ENCODE results near the gene STRBP.

GRCh38 chr9:123036692-123037415, 3.4 kb downstream of the GPR21 start:
- PRO-cap: no peak
CAGE:
- cytosol, long polyA minus RNA: no peak
- cytosol, long polyA plus RNA: no peak
- long polyA plus RNA: no peak
- nucleus, long polyA minus RNA: no peak
- nucleus, long polyA plus RNA: no peak

GRCh38 chr9:123267853-123269158, at the start of gene STRBP:
STRBP (minus strand) TSS chr9:123268586.
- PRO-cap: unidirectional peak, minus-strand start at chr9:123268331; unidirectional peak, minus-strand start at chr9:123268586
CAGE:
- cytosol, long polyA minus RNA: no peak
- cytosol, long polyA plus RNA: no peak
- long polyA plus RNA: no peak
- nucleus, long polyA minus RNA: no peak
- nucleus, long polyA plus RNA: no peak

DNA sequence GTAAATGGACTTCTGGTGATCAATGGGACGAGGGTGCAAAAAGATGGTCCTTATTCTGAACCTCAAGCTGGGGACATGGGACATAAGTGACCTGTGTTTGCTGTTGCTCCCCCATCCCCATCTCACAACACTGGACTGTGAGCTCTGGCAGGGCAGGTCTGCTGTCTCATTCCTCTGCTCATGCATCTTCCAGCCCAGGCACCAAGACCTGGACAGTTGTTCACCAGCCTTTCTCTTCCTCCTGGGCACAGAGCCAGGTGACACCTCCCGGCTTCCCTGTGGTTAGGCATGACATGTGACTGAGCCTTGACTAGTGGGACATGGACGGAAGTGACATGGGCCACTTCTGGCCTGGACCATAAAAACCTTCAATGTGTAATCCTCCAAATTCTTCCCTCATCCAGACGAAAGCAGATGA, 26.8 kb upstream of the CRB2 start:
- PRO-cap: no peak
CAGE:
- cytosol, long polyA minus RNA: no peak
- cytosol, long polyA plus RNA: no peak
- long polyA plus RNA: no peak
- nucleus, long polyA minus RNA: no peak
- nucleus, long polyA plus RNA: no peak

DNA sequence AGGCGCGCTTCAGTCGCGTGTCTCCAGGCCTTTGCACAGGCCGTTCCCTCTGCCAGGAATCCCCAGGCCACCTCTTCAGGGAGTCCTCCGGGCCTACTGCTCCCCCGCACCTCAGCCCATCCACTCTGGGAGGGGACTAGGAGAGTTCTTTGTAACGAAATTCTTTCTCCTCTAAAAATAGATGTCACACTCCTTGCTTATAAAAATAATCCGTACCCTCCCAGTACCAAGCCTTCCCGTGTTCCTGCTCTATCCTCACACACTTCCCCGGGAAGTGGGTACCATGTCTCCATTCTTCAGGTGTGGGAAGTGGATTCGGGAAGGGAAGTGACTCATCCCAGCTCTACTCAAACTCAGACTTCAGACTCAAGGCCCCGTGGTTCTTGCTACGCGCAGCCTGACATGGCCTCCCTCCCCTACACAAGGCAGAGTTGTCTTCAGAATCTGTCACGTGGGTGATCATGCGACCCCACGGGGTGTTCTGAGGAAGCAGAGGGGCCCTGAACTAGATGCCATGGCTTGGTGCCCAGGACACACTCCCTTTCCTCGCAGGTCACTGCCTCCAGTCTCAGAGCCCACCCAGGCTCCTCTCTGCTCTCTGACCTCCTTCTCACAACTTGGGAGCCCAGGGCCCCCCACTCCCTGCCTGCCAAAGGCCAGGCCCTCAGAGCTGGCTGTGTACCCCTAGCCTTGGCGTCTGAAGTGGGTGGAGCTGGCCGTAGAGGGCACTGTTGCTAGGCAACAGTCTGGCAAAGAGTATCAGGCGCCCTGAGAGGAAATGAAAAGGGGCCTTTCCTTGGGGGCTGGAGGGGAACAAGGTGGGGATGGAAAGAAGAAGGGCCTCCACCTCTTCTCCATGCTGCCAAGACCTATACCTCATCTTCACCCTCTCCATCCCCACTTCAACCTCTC, 15.8 kb upstream of the CRB2 start:
- PRO-cap: no peak
CAGE:
- cytosol, long polyA minus RNA: no peak
- cytosol, long polyA plus RNA: no peak
- long polyA plus RNA: no peak
- nucleus, long polyA minus RNA: no peak
- nucleus, long polyA plus RNA: no peak

DNA sequence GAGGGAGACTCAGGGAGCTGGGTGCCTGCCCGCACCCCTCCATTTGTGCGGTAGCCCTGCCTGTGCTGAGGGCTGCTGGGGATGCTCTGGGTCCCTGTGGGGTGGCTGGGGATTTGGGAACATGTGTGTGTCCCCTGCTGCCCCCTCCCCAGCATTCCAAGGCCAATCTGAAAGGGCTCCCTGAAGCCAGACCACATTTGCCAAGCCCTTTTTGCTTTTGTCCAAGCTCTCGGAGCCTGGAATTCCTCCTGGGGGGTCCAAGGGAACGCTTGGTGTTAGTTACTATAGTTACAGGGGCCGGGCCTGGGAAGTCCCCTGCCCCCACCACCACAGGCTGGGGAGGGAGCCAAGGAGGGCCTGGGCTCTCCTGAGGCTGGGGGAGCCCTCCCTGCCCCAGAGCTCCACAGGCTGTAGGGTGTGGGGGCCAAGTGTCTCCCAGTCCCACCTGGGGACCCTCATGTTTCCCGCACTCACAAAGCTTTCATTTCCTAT, 1.0 kb downstream of the CRB2 start:
- PRO-cap: no peak
CAGE:
- cytosol, long polyA minus RNA: no peak
- cytosol, long polyA plus RNA: no peak
- long polyA plus RNA: no peak
- nucleus, long polyA minus RNA: no peak
- nucleus, long polyA plus RNA: no peak

GRCh38 chr9:123373888-123374482, 18.0 kb downstream of the CRB2 start:
- PRO-cap: no peak
CAGE:
- cytosol, long polyA minus RNA: no peak
- cytosol, long polyA plus RNA: no peak
- long polyA plus RNA: no peak
- nucleus, long polyA minus RNA: no peak
- nucleus, long polyA plus RNA: no peak

DNA sequence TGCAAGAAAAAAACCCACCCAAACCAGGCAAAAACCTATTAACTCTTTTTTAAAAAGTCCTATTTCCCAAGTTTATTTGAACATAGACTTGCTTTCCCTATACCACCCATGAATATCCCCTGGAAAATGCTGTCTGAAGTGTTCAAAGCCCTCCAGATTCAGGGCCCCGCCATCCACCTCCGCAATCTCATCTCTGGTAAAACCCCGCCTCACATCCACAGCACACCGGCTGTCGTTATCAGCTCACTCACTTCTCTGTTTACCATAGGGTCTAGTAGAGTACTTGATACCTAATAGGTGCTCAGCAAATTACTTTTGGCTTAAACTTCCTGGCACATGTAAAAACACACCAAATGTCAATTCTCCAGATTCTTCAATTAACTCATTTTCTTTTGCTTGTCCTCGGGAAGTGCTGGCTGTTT, 58.6 kb downstream of the CRB2 start:
- PRO-cap: no peak
CAGE:
- cytosol, long polyA minus RNA: no peak
- cytosol, long polyA plus RNA: no peak
- long polyA plus RNA: no peak
- nucleus, long polyA minus RNA: no peak
- nucleus, long polyA plus RNA: no peak

DNA sequence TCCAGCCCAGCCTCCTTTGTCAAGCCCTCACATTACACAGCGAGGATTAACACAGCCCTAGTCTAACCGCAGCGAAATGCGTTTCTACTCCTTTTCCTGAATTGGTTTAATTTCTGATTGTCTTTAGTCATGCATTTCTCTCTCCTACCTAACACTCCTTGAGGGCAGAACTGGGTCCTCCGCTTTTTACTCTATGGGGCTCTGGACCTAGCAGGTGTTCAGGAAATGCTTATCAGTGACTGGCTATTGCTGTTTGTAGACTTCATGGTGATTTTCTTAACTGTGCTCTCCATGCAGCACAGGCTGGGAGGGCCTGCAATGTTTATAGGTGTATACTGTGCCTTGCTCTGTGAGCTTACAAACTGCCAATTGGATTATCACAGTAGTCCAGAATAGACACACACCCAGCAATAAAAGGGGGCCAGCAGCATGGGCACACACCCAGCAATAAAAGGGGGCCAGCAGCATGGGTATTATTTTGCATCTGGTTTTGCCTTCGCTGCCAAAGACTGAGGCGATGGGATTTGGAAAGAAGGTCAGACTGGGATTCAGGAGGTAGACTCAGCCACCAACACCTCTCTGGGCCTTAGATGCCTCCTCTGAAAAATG, 99.9 kb downstream of the CRB2 start:
- PRO-cap: no peak
CAGE:
- cytosol, long polyA minus RNA: no peak
- cytosol, long polyA plus RNA: no peak
- long polyA plus RNA: no peak
- nucleus, long polyA minus RNA: no peak
- nucleus, long polyA plus RNA: no peak

GRCh38 chr9:123543675-123544125, 187.7 kb downstream of the CRB2 start:
- PRO-cap: no peak
CAGE:
- cytosol, long polyA minus RNA: no peak
- cytosol, long polyA plus RNA: no peak
- long polyA plus RNA: no peak
- nucleus, long polyA minus RNA: no peak
- nucleus, long polyA plus RNA: no peak

GRCh38 chr9:123928904-123929671, 838 bp downstream of the DENND1A start:
- PRO-cap: unidirectional peak, plus-strand start at chr9:123928998
CAGE:
- cytosol, long polyA minus RNA: no peak
- cytosol, long polyA plus RNA: no peak
- long polyA plus RNA: no peak
- nucleus, long polyA minus RNA: no peak
- nucleus, long polyA plus RNA: no peak

GRCh38 chr9:124260710-124261836, 3.3 kb downstream of the NEK6 start:
- PRO-cap: bidirectional peak, plus-strand start at chr9:124261468, minus-strand start at chr9:124261226
CAGE:
- cytosol, long polyA minus RNA: start-site peak on the plus strand at chr9:124261422-124261501, 15 reads
- cytosol, long polyA plus RNA: start-site peak on the plus strand at chr9:124261434-124261470, 51 and 55 reads in 2 replicates
- long polyA plus RNA: start-site peak on the plus strand at chr9:124261440-124261476, 111 and 132 reads in 2 replicates
- nucleus, long polyA minus RNA: start-site peak on the plus strand at chr9:124261466-124261476, 88 reads
- nucleus, long polyA plus RNA: no peak

DNA sequence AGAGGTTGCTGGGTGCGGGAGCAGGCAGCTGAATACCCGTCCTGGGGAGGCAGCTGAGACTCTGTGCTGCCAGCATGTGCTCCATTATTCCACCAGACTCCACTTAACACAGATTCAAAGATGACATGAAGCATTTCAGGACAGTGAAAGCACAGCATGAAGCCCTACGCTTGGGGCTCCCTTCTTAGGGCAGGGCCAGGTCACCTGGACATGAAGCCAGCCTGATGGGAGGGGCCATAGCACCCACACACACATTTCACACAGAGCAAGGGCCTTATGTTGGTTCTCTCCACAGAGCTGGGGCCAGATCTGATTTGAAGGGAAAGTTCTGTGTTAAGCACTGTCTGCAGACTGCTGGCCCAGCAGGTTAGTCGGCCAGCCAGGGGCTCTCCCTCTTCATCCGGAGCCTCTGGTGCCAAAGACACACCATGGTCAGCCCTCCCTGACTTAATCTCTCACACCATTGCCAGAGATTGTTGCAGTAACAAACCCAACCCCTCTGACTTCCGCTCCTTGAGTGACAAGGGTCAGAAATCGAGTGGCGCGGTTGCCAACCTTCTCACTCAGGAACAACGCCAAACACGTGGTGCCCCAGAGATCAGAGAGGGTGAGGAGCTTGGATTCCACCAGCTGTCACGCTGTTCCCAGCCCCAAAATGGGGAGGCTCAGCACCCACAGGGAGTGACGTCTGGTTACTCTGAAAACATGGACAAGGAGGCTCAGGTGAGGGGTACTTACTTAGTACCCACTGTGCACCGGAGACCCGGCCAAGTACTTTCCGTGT, 13.2 kb downstream of the NEK6 start:
- PRO-cap: no peak
CAGE:
- cytosol, long polyA minus RNA: no peak
- cytosol, long polyA plus RNA: no peak
- long polyA plus RNA: no peak
- nucleus, long polyA minus RNA: no peak
- nucleus, long polyA plus RNA: no peak

DNA sequence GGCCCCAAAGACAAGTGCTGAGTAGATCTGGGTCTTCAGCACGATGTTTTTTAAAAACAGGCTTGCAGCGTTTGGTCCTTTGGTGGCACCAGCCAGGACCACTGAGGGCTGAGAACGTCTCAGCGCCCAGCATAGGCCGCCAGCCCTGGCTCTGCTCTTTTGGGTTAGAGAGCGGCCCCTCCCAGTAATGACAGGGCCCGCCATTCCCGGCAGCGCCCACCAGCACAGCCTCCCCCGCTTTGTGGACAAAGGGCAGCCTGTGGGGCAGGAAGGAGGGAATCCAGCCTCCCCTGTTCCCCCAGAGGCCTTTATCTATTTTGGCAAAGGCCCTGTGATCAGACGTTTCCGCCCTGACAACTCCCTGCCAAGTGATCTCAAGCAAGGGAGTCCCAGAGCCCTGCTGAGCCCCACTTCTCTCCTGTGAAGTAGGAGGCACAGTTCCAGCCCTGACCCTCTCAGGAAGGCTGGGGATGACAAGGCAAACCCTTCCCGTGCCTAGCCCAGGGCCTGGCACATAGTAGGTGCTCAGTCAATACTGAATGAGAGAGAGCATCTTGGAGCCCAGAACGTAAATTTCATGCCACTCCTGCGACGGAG, 25.1 kb downstream of the NEK6 start:
- PRO-cap: no peak
CAGE:
- cytosol, long polyA minus RNA: no peak
- cytosol, long polyA plus RNA: no peak
- long polyA plus RNA: no peak
- nucleus, long polyA minus RNA: no peak
- nucleus, long polyA plus RNA: no peak

DNA sequence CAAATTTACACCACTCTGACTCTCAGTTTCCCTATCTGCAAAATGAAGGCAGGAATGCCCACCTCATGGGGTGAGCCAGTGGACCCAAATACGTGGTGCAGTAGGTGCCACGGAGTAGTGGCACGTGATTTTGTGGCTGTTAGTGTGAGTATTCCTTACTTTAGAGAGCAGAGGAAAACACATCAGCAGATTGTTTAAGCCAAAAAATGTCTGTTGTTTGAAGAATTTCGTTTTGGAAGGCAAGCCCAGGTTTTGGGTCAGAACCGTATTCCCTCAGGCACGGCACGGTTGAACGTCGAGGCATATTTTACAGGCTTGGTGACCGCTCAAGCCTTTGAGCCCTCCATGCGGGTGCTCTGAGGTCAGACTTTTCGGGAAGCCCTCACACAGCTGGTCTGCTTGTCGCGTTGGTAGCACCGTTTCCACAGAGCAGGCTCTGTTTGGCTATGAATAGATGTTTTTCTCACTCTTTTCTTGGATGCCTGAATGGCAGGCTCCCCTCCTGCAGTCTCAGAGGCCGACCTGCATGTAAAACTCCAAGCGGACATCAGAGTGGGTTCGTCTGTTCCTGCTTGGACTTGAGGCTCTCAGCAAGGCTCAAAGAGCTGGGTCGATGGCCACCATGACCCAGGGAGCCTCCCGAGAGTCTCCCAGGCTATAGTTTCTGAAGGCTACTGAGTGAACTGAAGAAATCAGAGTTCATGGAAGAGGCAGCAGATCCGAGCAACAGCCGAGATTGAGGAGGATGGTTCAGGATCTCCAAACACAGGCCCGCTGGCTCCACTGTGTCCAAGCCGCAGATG, 27.3 kb downstream of the NEK6 start:
- PRO-cap: no peak
CAGE:
- cytosol, long polyA minus RNA: no peak
- cytosol, long polyA plus RNA: no peak
- long polyA plus RNA: no peak
- nucleus, long polyA minus RNA: no peak
- nucleus, long polyA plus RNA: no peak

DNA sequence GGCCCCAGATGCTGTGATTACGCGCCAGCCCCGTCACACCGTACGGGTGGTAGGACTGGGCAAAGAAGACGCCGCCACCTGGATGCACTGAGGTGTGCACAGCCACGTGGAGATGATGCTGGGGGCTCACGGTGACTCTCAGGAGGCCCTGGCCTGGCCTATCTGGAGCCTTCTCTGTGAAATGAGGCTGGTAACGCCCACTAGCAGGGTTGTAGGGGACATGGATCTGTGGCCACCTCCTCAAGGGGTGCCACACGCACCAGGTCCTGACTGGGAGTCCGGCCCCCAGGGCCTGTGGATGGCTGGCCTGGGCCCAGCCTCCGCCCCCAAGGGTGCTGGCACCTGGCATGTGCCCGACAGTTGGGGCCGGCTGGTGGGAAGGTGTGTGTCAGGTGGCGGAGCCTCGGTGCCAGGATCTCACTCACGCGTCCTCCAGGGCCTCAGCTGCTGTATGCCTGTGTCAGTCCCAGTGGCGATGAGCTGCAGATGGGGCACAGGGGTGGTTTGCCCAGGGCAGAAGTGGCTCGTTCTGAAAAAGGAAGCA, 32.4 kb downstream of the NEK6 start:
- PRO-cap: no peak
CAGE:
- cytosol, long polyA minus RNA: no peak
- cytosol, long polyA plus RNA: no peak
- long polyA plus RNA: no peak
- nucleus, long polyA minus RNA: no peak
- nucleus, long polyA plus RNA: no peak

GRCh38 chr9:124297327-124298036, 39.7 kb downstream of the NEK6 start:
- PRO-cap: bidirectional peak, plus-strand start at chr9:124297773, minus-strand start at chr9:124297602
CAGE:
- cytosol, long polyA minus RNA: no peak
- cytosol, long polyA plus RNA: no peak
- long polyA plus RNA: no peak
- nucleus, long polyA minus RNA: no peak
- nucleus, long polyA plus RNA: no peak

DNA sequence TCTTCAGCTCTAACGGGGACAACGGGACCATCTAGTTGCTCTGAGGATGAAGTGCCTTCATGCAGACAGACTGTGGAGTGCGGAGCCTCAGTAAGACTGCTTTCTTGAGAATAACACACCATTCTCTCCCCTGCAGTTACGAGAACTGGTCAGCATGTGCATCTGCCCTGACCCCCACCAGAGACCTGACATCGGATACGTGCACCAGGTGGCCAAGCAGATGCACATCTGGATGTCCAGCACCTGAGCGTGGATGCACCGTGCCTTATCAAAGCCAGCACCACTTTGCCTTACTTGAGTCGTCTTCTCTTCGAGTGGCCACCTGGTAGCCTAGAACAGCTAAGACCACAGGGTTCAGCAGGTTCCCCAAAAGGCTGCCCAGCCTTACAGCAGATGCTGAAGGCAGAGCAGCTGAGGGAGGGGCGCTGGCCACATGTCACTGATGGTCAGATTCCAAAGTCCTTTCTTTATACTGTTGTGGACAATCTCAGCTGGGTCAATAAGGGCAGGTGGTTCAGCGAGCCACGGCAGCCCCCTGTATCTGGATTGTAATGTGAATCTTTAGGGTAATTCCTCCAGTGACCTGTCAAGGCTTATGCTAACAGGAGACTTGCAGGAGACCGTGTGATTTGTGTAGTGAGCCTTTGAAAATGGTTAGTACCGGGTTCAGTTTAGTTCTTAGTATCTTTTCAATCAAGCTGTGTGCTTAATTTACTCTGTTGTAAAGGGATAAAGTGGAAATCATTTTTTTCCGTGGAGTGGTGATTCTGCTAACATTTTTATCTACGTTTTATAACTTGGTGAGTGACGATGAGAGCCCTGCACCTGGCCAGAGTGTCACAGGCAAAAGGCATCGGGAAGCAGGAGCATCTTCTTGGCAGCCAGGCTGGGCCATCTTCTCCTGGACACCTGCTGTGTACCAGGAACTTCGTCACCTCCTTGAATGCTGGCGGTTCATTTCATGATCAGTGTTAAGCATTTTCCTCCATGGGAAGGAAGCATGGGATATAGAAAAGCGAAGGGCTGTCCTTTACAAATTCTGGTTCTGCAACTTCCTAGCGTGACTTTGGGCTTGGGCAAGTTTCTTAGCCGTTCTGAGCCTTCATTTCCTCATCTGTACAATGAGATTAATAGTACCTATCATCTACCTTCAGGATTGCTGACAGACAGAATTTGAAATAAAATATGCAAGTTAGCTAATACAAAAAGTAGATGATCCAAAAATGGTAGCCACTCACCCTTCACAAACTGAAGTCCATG, 64.1 kb downstream of the PSMB7 start:
- PRO-cap: no peak
CAGE:
- cytosol, long polyA minus RNA: start-site peak on the minus strand centred at position 189 of the sequence, 25 bp wide, 5 reads; start-site peak on the plus strand centred at position 691 of the sequence, 78 bp wide, 15 reads; start-site peak on the plus strand centred at position 1,080 of the sequence, 150 bp wide, 5 reads
- cytosol, long polyA plus RNA: no peak
- long polyA plus RNA: no peak
- nucleus, long polyA minus RNA: no peak
- nucleus, long polyA plus RNA: no peak

GRCh38 chr9:124351961-124352469, 63.2 kb downstream of the PSMB7 start:
- PRO-cap: no peak
CAGE:
- cytosol, long polyA minus RNA: start-site peak on the plus strand at chr9:124351981-124352122, 8 reads
- cytosol, long polyA plus RNA: no peak
- long polyA plus RNA: no peak
- nucleus, long polyA minus RNA: no peak
- nucleus, long polyA plus RNA: no peak

GRCh38 chr9:124409428-124410036, 5.7 kb downstream of the PSMB7 start:
- PRO-cap: no peak
CAGE:
- cytosol, long polyA minus RNA: no peak
- cytosol, long polyA plus RNA: no peak
- long polyA plus RNA: no peak
- nucleus, long polyA minus RNA: no peak
- nucleus, long polyA plus RNA: no peak

DNA sequence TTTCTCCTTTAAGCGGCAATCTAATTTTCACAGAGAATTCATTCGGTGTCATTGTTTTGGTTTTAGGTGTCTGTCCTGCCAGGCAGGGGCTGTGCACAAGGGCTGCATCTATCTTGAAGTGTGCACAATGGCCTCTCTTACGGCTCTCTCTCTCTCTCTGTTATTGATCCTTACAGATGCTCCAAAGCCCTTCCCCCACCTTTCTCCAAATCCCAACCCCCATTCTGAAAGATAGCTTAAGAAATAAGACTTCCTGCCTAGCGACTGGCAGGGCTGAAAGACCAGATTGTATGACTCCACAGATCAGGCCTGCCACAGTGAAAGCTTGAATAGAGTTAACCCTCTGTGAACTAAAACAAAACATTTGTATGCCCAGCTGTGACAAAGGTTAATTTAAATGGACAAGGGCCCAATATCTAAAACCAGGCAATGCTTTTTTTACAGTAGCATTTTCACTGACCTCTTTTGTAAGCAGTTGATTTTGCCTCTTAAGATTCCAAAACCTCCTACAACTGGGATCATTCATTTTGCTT, 86.5 kb upstream of the NR5A1 start:
- PRO-cap: no peak
CAGE:
- cytosol, long polyA minus RNA: no peak
- cytosol, long polyA plus RNA: no peak
- long polyA plus RNA: no peak
- nucleus, long polyA minus RNA: no peak
- nucleus, long polyA plus RNA: no peak